M059J (cell line): ENCODE measurements around a stretch of chr21.

- RAMPAGE, long total RNA: no peak
These were observed 97.5 kb downstream of the ITSN1 start for GRCh38 chr21:33739579-33740457.

GRCh38 chr21:33937938-33938344, 22.3 kb upstream of the ATP5PO start:
- RAMPAGE, long total RNA: no peak

DNA sequence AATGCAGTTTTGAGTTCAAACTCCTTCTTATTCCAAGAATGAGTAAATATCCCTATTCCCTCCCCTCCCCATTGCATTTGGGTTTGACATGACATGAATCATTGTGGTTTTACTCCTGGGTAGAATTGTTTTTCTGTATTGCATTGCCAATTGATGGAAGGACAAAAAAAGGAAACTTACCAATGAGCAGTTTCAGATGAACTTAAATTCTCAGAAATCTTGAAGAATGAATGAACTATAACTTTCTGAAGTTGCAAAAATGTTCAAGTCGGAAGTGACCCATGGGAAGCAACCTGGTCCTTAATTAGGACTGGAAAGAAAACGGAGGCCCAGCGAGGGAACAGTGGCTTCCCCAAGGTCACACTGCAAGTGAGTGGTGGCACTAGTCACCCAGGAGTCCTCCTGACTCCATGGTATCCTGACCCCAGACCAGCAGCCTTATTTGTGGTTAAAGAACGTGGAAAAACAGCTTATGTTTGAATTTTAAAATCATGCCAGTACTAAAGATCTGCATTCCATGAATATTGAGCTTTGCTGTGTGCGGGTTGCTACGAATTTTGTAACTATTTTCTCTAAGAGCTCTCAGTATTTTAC, 61.3 kb upstream of the ATP5PO start:
- RAMPAGE, long total RNA: no peak

DNA sequence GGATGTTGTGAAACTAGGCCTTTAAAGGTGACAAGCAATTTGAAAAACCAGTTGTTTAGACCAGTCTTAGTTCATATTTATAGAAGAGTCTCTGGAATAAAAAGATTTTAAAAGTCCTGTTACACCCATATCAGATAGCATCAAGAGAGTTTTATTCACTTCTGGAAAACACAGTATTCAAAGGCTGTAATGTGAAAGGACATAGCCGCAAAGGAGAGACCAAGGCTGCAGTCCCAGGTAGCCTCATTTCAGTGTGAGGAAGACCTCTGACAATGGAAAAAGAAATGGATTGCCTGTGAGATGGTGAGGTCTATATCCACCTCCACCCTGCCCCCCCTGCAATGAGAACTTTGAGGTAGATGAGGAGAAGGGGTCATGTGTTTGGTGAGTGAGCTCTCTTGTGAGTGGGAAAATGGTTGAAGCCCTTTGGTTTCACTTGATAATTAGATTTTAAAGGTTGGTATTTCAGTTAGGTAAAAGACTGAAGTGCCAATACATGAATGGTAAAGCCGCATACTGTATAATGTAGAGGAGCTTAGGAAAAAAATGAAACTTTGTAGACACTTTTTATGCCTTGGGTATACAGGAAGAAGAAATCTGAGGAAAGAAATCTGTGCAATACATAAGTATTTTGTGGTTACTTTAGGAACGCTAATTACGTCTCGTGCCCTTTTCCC, 3.5 kb downstream of the MRPS6 start:
- RAMPAGE, long total RNA: no peak

DNA sequence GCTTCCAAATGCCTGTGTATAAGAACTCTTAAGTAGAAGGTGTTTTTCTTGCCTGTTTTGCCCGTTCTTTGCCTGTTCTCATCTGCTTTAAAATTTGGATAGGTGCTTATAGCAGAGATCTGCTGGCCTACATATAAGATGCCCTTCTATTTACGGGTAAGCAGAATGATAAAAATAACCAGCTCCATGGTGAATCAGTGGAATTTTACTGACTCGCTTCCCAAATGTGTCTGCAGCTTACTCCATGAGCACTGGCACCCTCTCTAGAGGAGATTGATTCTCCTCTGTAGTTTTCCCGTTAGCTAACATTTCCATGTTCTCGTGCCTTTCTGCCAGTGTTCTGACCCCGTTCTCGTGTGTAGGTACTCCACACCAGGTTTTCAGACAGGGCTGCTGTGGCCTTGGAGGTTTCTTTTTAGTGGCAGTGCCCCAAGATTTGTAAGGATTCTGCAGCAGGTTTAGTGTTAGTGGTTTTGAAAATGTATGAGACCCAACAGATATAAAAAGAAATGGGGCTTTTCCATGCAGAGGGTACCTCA, 56.1 kb downstream of the MRPS6 start:
- RAMPAGE, long total RNA: no peak

DNA sequence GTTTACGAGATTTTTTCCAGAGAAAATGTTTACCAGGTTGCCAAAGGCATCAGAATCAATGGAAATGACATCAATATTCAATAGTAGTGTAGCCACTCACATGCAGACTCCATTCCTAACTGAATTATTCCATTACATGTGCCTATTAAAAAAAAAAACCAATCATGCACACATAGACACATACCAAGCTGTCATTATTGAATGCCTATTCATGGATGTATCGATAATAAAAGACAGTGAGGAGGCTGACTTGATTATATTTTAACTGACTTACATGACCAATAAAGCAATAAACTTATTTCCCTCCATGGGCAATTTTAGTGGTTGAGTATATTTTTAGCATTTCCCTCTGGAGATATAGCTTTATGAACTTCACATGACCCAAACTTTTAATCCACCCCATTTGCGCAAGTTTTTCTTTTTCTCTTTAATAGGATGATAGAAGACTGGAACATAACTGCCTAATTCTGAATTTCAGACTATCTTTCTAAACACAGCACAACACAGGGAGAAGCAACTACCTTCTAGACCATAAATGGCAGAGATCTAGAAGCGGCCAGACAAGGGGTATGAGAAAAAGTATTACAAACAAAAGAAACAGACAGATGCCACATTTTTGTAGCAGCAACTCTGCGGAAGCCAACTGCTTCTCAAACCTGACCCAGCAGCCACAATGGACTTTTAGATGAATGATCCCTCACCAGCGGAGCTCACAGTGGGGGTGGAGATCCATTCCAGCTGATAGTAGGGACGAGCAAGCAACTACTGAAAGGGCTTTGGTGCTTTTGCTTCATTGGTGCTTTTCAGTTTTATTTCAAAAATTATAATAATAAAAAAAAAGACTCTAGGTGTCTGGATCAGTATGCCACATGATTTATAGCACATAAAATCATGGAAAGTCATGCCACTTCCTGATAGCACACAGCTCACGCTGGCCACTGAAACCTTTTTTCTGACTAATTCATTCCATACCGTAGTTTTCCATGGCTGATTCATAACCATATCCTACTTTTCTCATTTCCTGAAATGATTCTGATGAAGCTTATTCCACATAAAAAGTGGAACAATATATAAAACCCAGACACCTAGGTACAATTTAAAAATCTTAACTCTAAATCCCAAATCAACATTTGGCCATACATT, 40.9 kb upstream of the KCNE1 start:
- RAMPAGE, long total RNA: no peak

- RAMPAGE, long total RNA: no peak
These were observed 34.5 kb downstream of the RCAN1 start for GRCh38 chr21:34580426-34580873.

DNA sequence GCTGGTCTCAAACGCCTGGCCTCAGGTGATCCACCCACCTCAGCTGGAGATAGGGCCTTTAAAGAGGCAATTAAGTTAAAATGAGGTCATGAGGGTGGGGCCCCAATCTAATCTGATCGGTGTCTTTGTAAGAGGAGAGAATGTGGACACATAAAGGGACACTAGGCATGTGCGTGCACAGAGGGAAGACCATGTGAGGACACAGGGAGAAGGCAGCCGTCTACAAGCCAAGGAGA, 31.6 kb downstream of the RCAN1 start:
- RAMPAGE, long total RNA: no peak

GRCh38 chr21:34669996-34670736, 1.4 kb downstream of the CLIC6 start:
- RAMPAGE, long total RNA: no peak

DNA sequence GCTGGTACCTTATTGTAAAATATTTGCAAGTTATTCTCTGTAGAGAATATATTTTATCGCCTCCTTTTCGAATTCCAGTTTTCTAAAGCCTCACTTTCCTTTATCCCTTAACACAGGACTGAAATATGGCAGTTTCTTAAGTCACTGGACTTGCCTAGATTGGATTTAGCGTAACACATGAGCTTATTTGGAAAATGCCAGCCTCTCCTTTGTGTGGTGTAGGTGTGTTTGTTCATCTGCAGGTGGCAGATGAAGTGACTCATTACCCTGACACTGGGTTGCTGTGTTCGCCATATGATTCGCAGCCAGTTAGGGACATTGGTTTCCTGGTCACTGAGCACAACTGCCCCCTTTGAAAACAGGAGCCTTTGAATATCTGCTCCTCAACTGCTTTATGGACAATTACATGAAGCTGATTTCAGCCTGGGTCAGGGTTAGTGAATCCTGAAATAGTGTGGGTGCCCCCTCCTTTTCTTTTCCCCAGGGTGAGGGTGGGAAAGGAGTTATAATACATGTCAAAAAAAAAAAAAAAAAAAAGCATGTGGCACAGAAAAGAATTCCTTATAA, 21.6 kb downstream of the CLIC6 start:
- RAMPAGE, long total RNA: no peak

DNA sequence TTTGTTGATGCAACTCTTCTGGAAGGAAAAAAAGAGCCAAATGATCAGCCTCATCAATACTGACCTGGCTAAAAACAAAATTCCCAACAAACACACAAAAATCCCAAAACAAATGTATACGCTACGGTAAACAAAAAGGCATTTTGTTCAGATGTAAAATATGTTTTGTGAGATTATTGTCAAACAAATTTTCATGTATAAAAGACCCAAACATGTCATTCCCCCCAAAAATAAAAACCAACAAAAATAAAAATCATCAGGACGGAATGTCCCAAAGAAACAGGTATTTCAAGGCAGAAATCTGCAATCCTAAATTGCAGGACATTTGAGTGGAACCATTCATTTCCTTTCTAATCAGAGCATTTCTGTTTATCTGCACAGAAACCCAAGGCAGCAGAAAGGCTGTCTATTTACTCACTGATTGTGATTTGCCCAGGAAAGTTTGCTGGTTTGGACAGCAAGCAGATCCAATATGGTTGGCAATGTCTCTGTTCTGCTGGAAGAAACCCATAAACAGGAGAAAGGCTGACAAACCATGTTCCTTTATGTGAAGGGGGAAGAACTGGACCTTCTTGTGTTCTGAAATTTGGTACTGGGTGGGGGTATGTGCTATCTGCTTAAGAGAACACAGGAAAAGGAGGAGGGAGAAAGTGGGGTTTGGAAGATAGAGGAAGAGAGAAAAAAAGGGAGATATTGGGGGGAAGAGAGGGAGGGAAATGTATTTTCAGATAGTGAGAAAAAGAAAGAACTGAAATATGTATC, 120.0 kb downstream of the CLIC6 start:
- RAMPAGE, long total RNA: no peak

DNA sequence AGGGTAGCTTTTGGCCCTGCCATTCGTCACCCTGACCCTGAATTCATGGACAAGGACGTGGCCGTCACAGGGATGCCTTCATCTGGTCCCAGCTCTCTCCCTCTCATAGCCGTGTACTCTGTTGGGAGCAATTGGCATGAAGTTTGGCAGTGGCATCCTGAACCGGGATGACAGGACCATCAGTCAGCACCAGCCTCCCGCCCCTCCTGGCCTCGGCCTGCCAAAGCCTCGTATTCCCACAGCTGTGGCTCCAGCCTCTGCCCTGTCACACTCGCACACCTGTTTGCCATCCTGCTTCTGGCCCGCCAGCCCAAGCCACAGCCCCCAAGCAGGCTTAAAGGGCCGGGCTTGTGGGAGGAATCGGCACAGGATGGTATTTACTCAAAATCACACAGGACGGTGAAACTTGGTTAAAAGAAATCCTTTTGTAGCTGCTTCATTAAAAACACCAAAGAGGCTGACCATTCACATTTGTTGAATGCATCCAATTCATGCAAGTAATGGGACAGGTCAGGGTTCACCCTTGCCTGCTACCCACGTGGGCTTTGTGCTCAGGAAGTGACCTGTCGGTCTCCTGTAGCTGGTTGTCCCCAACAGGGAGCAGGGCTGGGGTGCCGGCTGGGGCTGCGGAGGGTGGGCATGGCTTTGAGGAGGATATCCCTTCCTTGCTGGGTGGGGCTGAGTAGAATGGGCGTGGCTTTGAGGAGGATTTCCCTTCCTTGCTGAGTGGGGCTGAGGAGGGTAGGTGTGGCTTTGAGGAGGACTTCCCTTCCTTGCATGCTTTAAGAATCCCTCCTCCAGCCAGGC, 151.0 kb downstream of the CLIC6 start:
- RAMPAGE, long total RNA: no peak

DNA sequence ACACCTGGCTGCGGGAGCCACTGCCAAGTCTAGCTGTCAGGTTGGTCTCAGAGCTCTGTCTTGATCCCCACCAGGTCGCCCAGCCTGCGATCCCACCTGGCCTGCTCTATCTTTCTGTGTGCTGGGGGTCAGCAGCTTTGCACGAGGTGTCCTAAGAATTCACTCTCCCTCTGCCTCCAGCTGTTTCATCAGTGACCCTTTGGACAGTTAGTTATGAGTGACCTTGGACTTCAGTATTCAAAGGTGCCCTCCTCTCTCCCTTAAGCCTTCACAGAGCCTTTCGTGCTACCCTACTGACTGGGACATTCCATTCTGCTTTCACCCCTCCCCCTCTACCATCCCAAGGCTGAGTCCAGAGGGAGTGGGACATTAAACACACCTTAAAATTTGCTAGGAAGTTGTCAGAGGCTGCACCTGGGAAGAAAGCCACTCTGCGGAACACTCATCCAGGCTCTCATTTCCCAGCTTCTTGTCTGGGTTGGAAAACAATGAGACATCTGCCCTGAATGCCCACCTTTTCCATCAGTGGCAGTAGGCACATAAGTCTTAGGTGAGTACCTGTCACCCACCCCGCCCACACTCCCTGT, 171.9 kb downstream of the CLIC6 start:
- RAMPAGE, long total RNA: no peak

- RAMPAGE, long total RNA: no peak
These were observed 174.8 kb downstream of the CLIC6 start for GRCh38 chr21:34843478-34844146.

- RAMPAGE, long total RNA: no peak
These were observed 166.4 kb downstream of the RUNX1 start for GRCh38 chr21:34882424-34883428.

- RAMPAGE, long total RNA: no peak
These were observed 57.0 kb downstream of the RUNX1 start for GRCh38 chr21:34992151-34992446.

DNA sequence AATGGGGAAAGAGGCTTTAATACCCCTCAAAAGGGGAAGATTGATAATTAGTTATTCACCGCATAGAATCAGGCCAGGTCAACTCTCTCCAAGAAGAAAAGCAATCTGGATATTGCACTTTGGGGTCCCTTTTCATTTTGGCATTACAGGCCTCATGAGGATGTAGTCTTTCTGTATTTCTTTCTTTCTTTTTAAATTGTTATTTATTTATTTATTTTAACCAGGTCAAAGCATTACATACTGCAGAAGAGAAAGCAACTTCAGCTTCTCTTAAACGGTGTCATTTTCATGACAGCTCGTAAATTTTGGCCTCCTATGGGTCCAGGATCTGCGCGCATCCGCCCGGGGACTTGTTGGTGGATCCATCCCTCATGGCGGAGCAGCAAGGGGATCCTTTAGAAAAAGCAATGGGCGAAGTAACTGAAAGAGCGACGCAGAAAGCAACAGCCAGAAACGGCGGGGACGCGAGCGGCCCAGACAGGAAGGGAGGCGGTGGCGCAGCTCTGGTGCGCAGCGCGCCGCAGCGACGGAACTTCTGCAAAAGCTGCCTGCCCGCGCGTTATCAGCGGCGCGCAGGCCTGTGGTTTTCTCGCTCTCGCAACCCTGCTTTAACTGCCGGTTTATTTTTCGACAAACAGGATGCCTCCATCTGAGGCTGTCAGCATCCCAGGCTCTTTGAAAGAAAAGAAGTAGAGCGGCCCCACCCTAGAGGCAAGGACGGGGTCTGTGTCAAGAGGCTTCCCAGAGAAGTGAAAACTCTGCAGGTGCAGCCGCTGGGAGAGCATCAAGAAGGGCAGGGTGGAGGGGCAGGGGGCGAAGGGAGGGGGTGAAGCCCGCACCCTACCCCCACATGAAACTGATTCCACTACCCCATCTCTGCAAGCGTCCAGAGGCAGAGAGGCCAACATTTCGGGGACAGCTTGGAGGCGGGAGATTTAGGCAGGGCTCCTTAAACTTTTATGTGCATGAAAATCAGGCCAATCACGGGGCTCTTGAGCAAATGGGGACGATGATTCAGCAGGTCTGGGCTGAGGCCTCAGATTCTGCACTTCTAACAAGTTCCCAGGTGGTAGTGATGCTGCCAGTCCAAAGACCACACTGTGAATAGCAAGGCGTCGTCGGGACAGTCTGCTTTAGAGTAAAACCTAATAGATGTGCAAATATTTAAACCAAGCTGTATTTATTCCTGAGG, 22.4 kb downstream of the RUNX1 start:
- RAMPAGE, long total RNA: no peak

DNA sequence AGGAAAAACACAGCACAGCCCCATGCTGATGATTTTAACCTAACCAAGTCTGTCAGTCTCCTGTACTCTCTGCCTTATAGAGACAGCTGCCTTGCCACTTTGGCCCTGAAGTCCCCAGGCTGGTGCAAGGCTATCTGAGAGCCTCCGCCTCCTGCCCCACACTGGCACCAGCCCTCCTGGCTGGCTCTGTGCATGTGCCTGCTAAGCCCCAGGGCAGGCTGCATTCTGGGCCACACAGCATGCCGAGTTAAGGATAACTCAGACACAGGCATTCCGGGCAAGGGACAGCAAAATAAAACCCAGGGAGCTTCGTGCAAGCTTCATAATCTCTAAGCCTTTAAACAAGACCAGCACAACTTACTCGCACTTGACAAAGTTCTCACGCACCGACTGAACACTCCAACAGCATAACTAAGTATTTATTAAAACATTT, 871 bp downstream of the RUNX1 start:
- RAMPAGE, long total RNA: no peak

- RAMPAGE, long total RNA: no peak
These were observed 23.8 kb upstream of the RUNX1 start for GRCh38 chr21:35072789-35073440.

DNA sequence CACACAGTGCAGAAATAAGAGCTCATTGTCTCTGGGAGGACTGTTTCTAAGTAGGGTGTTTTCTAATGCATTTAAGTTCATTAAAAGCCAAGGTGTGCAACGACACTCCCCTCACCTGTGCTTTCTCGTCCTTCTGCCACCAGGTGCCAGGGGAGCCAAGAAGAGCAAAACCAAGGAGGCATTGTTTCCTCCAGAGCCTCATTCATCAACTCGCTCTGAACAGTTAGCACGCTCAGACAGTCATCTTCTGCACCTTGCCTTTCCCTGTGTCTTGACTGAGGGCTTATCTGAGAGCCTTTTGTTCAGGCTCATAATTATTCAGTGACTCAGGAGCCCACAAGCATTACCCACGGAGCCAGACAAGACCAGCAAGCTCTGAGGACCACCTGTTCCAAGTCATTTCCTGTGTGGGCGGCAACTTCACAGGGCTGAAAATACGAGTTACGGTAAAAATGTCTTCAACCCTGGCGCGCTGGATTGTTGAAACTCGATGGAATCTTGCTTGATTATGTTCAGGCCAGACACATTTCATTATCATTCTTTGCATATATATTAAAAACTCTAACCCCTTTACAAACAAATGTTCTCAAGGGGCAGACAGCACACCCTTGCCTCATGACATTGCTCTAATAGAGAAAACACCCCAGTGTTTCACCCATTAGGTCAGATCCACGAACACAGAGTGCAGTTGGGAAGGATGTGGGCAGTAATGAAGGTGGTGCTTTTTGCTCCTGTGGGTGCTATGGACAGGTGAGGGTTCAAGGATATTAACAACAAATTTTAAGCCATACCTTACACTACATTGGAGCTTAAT, 89.7 kb upstream of the RUNX1 start:
- RAMPAGE, long total RNA: no peak